Measurements from ENCODE around the genes DIP2B and METTL7A.

- RRBS = no CpG with 5 or more reads among the region's 12 CpGs
Observed at GRCh38 chr12:49698487-49699736, 8.3 kb downstream of the FMNL3 start.

DNA sequence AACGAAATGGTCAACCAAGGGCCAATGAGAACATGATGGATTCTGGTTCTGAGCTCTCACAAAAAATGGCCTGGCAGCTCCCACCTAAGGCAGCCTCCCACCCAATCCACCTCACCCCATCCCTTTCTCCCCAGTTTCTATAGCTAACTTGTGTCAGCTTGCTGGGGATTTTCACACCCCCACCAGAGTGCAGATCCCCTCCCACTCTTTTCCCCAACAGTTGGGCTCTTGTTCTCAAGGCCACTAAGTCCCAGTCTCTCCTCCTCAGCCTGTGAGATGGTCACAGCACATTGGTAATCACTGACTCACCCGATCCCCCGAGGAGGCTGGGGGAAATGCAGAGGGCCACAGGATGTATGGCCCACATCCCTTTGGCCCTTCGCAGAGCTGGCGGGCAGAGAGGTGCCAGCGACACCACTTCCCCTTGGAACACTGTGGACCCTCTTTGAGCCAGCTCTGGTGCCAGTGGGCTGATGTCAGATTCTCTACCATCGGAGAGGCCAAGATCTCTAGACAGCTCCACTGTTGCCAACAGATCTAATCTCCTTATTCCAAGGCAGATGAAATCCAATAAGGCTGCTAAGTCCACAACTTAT lies 1.7 kb downstream of the FMNL3 start:
- RRBS = no CpG with 5 or more reads among the region's 7 CpGs

GRCh38 chr12:49806314-49806815 lies 21.8 kb downstream of the NCKAP5L start:
- RRBS = no CpG with 5 or more reads among the region's 7 CpGs

DNA sequence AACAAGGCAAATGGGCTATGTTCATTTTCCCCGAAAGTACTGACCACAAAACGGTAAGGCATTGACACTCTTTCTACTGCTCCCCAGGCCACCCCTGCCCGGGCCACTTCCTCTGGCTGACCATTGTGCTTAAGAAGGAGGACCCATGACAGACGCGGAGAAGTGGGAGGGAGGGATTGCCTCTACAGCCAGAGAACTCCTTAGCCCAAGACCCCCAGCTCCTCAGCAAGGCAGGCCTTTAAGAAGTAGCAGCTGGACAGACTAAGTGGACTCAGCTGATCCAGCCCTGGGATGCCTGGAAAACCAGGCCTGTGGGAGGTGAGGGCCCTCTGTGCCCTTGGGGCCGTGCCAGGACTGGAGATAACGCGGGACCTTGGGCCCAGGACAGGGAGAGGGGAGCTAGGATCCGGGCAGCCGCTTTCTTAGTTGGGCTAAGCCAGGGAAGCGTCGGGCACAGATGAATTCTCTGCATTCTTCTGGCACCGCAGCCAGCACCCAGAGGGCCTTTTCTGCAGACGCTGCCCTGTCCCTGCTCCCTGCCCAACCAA lies 1.0 kb downstream of the NCKAP5L start:
- RRBS = no CpG with 5 or more reads among the region's 14 CpGs

DNA sequence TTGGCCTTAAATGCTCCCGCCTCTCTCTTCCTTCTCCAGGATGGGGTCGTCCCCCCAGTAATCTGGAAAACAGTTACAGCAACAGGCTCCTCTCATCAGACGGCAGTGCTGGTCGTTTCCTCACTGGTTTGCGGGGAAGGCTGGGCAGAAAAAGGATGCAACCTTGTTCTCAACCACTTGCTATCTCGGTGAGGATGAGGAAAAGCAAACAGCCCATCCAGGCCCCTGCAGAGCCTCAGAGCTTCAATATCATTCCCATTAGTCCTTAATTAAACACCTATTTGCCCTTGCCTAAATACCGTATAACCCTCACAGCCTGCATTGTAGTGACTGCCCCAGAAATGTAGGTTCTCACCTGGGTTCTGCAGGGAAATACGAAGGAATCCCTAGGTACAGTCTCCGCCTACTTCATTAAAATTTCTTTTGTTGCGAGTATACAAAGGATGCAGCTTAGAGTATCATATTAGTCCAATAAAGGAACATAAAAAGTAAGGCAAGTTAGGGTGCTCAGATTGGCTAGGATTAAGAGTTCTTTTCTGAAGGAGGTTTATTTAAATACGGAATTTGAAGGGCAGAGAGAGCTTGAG lies 776 bp upstream of the NCKAP5L start:
- RRBS = no CpG with 5 or more reads among the region's 11 CpGs

DNA sequence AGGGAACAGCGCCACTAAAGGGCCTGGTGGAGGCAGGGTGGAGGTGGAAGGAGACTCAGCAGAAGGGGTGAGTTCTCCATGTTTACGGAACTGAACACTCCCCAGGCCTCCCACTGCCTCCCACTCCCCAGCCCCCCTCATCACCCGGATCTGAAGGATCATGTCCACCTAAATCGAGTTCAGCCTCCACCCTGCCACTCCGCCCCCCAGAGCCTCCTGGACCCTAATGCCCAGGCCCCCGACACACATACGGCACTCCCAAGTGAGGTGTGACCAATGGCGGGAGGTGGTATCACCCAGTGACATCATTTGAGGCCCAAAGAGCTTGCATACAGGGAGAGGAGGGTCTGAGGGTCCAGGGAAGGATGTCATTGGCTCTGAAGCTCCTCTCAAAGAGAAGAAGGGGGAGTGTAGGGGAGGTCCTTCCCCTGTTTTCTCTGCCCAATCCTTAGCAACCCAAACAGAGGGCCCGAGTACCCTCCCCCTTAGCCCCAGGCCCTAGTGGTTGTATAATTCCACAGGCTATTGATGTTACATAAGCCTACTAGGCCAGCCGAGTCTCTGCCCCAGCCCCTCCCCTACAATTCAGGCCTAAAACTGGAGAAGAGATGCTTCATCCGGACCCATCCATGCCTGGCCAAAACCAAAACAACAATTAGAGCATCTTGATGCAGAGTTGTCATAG lies 983 bp downstream of the FAIM2 start:
- RRBS = no CpG with 5 or more reads among the region's 11 CpGs

DNA sequence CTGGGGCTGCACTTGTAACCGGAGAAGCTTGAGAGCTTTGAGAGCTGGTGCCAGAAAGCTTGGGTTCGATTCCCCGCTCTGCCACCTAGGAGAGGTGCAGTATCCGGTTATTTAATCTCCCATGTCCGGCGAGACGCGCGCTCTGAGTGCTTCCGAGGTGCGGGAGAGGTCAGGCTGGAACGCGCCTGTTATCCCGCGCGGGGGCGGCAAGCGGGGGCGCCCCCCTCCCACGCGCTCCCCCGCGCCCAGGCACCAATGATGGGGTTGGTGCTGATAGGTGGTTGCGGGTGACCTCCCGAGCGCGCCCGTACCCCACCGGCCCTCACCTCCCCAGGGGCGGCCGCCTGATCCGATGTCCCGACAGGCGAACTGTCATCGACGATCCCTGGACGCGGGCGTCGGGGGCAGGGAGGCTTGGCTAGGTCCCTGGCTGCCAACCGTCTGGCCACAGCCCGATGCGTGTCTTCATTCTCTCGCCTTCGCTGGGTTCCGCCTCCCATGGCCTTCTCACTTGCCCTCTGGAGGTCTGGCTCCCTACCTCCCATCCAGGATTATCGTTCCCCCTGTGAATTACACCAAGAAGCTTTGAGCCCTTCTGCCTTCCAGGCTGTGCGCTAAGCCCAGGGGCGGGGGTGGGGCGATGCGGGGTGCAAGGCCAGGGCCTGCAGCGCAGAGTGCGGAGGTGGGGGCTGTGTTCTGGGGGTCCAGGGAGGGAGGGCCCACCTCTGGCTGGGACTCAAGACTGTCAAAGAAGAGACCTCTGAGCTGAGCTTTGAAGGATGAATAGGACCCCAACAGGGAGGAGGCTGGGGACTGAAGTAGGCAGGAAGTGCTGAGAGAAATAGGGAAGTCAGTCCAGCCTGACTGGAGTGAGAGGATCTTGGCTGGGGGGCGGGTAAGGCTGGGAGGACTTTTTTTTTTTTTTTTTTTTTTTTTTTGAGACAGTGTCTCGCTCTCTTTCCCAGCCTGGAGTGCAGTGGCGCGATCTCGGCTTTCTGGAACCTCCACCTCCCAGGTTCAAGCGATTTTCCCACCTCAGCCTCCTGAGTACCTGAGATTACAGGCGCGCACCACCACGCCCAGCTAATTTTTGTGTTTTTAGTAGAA lies 7.7 kb upstream of the RACGAP1 start:
- RRBS = 55% methylated on average over 3 of the region's 62 CpGs

DNA sequence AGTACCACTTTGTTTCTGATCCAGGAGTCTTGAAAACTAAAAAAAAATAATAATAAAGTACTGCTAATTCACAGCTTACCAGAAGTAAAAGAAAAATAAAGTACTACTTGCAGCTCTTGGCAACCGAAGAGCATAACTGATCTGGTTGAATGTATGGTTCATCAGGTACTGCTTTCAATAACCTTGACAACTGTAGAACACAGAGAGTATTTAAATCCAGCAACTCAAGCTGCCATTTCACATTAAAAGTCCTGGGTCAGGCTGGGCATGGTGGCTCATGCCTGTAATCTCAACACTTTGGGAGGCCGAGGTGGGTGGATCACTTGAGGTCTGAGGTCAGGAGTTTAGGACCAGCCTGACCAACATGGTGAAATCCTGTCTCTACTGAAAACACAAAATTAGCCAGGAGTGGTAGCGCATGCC lies 33.6 kb downstream of the LIMA1 start:
- RRBS = no CpG with 5 or more reads among the region's 3 CpGs

GRCh38 chr12:50275378-50276069 lies 7.8 kb downstream of the LIMA1 start:
- RRBS = no CpG with 5 or more reads among the region's 1 CpG

DNA sequence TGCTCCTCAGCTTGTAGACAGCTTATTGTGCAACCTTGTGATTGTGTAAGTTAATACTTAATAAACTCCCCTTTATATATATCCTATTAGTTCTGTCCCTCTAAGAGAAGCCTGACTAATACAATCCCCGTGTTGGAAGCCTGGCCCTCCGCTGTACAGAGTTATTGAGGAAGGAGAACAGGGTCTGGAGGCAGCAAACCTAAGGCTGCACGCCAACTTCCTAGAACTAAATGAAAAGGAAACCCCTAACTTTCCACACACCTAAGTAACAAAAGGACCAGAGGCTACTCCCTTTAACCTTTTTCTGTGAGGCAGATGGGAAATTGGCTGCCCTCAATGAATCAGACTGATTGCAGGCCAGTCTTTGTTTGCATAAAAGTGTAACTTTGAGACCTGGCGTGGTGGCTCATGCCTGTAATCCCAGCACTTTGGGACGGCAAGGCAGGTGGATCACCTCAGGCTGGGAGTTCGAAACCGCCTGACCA lies 42.6 kb upstream of the LIMA1 start:
- RRBS = no CpG with 5 or more reads among the region's 7 CpGs

GRCh38 chr12:50504911-50505896 lies at the start of gene DIP2B:
Gene DIP2B (plus strand): TSS chr12:50504985.
- RRBS = 1% methylated on average over 25 of the region's 76 CpGs

- RRBS = no CpG with 5 or more reads among the region's 4 CpGs
Observed at GRCh38 chr12:50522331-50522778, 17.6 kb downstream of the DIP2B start.

GRCh38 chr12:50581117-50582154 lies 76.7 kb downstream of the DIP2B start:
- RRBS = no CpG with 5 or more reads among the region's 9 CpGs

DNA sequence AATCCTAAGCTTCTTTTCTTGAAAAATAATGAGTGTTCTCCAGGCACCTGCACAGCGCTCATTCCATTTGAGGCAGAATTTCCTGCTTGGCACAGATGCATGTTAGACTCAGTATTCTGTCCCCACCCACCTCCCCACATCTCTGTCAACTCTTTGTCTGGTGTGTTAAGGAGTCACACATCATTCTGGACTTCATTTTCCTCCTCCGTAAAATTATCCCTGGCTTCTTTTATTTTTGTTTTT lies 104.2 kb upstream of the ATF1 start:
- RRBS = no CpG with 5 or more reads among the region's 2 CpGs

DNA sequence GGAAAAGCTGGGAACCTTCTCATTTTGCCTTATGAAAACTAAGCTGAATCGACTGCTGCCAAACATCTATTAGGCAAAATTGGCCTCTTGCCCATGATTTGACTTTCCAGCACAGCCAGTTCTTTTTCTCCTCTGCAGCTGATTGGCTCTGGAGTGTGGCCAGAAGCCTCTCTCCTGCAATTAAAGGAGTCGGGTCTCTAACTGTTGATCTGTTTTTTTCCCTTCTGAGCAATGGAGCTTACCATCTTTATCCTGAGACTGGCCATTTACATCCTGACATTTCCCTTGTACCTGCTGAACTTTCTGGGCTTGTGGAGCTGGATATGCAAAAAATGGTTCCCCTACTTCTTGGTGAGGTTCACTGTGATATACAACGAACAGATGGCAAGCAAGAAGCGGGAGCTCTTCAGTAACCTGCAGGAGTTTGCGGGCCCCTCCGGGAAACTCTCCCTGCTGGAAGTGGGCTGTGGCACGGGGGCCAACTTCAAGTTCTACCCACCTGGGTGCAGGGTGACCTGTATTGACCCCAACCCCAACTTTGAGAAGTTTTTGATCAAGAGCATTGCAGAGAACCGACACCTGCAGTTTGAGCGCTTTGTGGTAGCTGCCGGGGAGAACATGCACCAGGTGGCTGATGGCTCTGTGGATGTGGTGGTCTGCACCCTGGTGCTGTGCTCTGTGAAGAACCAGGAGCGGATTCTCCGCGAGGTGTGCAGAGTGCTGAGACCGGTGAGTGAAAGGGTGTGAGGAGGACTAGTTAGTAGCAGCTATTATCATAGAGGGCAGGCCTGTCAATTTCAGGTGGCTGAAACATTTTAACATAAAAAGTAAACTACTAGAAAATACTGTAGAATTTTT lies at the start of gene METTL7A:
METTL7A (plus strand) TSS at position 208 of the 858 bp plus-strand sequence.
- RRBS = 25% methylated on average over 1 of the region's 14 CpGs

DNA sequence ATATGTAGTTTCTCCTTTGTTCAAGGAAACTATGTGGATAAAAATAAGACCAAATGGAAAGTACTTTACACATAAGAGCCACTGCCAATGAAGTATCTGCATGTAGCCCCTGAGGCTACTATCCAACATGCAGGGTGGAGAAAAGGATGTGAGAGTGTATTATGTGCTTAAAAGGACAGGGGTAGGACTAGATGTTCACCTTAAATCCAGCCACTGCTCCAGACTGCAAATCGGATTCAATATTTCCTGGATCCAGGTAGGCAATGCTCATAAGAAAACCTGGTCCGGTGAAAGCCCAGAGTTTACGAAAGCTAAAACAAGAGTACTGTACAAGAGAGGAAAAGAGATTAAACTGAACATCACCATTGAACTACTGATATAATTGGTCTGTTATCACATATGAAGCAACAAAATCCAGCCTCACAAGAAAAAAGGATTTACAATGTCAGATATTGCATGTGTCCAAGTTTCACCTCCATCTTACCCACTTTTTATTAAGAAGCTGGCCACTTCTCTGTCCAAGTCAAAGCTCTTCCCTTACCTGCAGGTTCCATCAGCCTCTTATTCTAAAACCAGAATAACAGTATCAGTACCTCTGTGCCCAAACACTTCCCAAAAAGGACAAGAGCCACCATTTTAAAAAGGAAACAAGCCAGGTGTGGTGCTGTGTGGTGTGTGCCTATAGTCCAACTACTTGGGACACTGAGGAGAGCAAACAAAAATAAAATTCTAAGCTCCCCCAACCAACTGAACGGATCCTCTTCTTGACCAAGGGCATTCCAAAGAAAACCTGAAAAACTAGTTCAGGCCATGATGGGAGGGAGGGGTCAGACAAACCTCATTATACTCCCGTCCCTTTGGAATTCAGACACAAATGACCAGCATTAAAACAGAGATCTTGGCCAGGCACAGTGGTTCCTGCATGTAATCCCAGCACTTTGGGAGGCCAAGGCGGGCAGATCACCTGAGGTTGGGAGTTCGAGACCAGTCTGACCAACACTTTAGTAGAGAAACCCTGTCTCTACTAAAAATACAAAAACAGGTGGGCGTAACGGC lies 20.7 kb downstream of the SLC11A2 start:
- RRBS = no CpG with 5 or more reads among the region's 9 CpGs

DNA sequence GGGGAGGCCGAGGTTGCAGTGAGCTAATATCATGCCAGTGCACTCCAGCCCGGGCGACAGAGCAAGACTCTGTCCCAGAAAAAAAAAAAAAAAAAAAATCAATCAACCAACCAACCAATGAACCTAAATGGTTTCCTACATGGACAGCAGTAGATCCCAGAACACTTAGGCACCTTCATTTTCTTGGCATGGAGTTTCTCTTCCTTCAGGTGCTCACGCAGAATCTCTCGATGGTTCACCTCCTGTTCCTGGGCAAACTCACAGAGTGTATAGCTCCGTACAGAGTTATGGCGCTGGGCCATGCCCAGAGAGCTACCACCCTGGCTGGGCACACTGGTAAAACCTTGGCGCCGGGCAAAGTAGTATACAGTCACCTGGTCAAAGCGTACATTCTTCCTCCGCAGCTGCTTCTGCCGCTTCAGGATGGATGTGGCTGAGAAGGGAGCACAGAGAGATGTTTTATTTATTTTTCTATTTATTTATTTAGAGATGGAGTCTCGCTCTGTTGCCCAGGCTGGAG lies 9.7 kb downstream of the CSRNP2 start:
- RRBS = no CpG with 5 or more reads among the region's 13 CpGs

- RRBS = 38% methylated on average over 1 of the region's 10 CpGs
Observed at GRCh38 chr12:51173396-51173618, 372 bp upstream of the TFCP2 start.

- RRBS = 69% methylated on average over 4 of the region's 10 CpGs
Observed at GRCh38 chr12:51218853-51219334, 1.0 kb upstream of the POU6F1 start.

DNA sequence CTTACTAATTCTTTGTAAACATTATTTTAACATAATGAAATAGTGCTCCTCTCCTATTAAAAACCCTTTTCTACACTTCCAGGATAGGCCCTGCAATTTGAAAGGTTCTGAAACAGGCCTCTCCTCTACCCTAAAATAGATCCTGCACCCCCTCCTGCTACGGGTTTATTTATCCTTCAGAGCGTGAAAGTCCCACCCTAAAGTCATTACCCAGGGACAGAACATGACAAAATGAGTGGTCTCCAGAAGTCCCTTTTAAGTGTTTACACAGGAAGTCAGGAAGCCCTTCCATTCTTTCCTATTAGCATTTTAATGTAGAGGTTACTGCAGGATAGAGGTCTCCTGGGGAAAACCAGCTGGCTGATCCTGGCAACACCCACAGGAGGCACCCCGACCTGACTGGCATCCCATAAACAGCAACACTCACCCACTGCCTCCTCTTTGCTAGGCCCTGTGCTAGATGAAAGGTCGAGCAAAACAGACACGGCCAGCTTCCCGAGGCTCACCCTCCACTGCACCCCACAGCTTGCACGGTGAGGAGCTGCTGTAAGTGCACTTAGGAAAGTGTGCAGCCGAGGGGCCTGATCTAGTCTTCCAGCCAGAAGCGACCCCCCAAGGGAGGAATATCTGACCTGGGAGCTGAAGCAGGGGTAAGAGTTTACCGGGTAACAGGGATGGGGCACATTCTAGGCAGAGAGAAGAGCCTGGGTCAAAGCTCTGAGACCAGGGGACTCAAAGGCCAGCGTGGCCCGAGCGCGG lies 8.9 kb downstream of the DAZAP2 start:
- RRBS = no CpG with 5 or more reads among the region's 14 CpGs

All from HGPS cell (cell line).